Hair follicular keratinocyte (primary cell): ENCODE measurements around a stretch of chr7.

GRCh38 chr7:20784333-20784654 is 2.4 kb downstream of the SP8 start:
- RAMPAGE, long total RNA, result no peak

DNA sequence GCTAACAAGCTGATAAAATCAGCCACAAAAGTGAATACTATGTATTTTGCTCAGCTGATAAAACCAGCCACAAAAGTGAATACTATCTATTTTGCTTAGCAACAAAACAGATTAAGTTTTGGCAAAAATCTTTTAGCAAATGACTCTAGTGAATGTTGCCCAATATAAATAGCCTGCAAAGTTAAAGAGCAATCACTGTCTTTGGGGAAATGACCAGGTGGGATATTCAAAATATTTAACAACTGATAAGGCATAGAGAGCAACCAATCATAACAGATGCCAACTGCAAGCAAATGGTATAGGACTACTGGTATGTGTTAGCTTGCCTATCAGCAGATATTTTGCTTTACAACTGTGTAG is 44.5 kb upstream of the SP4 start:
- RAMPAGE, long total RNA, result no peak

GRCh38 chr7:21426141-21426966 is 1.5 kb upstream of the SP4 start:
- RAMPAGE, long total RNA, result no peak

- RAMPAGE, long total RNA, result no peak
Measured at GRCh38 chr7:21942873-21943810, 2.6 kb downstream of the CDCA7L start.

- RAMPAGE, long total RNA, result no peak
Measured at GRCh38 chr7:21944485-21945027, 1.1 kb downstream of the CDCA7L start.

GRCh38 chr7:22104434-22104820 is 158.7 kb upstream of the CDCA7L start:
- RAMPAGE, long total RNA, result no peak

DNA sequence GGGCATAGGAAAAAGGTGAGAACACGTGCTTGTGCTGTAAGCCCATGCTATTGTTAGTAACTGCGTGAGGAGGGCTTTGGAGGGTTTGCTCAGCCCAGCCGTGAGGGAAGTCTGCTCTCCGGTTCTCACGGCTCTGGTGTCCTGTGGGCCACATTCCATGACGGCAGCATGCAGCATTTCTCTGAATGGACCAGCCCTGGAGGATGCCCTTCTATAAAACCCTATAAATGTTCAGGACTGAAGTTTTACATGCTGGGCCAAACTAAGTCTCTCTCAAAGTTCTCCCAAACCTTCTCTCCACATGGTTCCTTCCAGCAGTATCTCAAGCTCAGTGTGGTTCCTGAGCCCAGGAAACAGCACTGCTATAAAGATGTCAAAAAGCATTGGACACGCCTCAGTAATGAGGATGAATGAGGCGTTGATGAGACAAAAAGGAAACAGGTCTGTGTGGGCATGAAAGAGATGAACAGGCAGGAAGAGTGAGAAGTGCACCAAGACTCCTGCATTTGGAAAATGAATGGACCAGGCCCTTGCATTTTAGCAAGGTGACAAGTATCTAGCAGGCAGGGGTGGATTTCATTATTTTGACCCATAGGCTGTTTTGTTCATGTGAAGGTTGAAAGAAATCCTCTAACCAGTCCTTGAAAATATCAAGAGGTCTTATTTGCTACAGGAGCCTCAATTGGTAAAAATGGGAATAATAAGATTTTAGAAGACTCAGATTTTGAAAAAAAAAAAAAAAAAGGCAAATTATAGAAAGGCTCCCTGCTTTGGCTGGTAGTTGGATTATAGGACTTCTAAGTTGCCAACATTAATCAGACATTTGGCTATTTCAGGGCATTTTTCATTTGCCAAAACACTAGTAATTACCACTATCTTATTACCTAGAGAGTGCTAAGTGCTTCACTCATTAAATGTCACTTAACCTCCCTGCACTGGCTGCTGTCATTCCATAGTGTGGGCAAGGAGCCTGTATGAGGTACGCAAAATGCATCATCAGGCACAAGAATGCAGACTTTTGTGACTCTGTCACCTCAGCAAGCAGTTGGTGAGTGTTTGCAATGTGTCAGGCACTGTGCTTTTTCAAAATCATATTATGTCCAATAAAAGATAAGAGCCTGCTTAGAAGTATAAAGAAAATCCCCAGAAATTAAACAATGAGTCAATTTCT is 175.2 kb upstream of the CDCA7L start:
- RAMPAGE, long total RNA, result no peak

DNA sequence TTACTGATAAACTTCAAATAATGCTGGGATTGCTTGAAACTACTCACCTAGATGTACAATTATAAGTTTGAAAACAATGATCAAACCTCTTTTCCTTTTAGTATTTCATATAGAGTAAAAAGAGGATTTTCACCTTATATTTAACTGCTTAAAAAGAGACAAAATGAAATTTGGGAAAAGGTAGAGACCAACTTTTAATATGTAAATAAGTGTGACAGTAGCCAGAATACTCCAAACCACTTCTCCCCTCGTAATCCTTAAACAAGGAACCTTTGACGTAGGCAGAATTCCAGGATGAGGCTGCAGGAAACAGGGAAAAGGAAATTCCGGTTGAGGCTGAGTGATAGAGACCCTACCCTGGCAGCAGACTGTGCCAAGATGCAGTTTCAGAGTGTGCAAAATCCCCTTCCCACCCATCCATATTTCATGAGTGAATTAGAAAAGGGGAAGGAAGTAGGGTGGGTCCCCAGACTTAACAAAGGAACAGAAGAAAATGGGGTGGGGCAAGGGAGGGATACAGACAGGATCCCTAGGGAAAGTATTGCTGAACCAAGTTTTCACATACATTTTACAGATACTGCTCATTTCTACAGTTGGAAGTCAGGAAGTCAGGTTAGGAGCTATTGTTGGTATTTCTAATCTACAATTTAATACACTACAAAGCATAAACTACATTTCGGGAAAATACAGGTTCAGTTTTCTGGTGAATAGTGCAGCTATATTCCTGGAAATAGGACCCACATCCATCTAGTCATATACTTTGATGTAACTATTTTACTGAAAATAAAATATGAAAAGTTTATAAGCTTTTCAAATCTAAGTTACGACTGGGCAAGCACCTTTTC is 142.9 kb downstream of the RAPGEF5 start:
- RAMPAGE, long total RNA, result no peak

- RAMPAGE, long total RNA, result no peak
Measured at GRCh38 chr7:22301944-22302269, 55.0 kb downstream of the RAPGEF5 start.

DNA sequence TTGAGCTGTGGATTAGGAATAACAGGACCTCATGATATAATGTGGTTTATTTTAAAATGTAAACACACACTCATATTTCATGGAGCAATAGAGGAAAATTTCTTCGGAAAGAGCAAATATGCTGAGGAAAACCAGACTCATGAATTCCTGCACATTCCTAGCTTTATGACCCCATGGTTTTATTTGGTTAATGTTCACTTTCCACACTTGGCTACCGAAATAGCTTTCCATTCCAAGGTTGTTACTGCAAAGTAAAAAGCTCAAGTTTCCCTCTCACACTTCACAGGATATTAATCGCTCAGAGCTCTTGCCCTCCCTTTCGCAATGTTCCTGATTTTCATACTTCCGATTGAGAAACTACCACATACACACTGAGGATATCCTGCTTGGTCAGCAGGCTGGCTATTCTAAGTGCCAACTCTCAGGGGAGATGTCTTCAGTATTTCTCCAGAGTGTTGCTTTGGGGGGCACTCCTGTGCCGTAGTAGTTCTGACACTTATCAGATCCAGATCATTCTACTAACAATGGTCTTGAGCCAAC is 77.5 kb upstream of the STEAP1B start:
- RAMPAGE, long total RNA, result no peak

- RAMPAGE, long total RNA, result no peak
Measured at GRCh38 chr7:22669088-22669446, 57.9 kb upstream of the IL6 start.

DNA sequence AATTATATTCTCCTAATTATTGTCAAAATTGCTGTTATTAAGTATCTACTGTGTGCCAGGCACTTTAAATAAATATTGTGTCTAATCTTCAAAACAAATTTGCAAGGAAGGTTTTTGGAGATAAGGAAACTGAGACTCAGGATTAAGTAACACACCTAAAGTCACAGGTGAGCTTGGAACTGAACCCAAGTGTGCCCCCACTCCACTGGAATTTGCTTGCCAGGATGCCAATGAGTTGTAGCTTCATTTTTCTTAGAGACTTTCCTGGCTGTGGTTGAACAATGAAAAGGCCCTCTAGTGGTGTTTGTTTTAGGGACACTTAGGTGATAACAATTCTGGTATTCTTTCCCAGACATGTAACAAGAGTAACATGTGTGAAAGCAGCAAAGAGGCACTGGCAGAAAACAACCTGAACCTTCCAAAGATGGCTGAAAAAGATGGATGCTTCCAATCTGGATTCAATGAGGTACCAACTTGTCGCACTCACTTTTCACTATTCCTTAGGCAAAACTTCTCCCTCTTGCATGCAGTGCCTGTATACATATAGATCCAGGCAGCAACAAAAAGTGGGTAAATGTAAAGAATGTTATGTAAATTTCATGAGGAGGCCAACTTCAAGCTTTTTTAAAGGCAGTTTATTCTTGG is 1.5 kb downstream of the IL6 start:
- RAMPAGE, long total RNA, result no peak

DNA sequence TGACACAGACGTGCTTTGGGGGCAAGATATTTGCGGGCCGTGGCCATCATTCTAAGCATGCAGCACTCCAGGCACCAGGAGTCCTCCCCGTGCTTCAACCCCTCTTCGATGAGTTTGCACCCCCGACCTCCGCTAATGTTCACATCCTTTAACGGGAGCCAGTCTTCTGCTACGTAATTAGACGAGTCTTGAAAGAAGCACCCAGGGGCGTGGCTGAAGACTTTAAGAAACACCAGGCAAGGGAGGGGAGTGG is 30.9 kb upstream of the TOMM7 start:
- RAMPAGE, long total RNA, result no peak

DNA sequence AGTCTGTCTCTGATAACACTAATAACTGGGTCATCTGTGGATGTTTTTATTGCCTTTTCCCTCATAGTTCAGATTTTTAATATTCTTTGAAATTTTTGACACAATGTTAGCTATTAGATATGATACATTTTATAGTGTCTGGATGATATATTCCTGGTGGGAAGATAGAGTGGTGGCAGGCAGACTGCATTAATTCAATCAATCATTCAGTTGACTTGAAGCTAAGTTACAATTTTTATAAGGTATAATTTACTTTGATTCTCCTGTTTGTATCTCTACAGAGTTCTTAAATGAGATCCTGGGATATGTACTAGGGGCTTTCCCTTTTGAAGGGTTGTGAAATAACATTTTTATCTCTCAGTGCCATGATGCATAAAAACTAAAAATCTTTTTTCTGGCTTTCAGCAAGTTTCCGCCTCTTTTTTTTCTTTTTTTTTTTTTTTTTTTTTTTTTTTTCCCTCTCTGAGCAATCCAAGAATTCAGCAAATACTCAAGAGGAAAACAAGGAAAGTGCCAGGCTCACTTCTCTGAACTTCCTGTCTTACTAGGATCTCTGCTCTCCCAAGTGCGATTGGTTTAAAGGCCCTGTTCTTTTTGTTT is 80.1 kb downstream of the HYCC1 start:
- RAMPAGE, long total RNA, result no peak

GRCh38 chr7:23347565-23348170 is 48.5 kb downstream of the MALSU1 start:
- RAMPAGE, long total RNA, result no peak

GRCh38 chr7:23530826-23531299 is 918 bp downstream of the TRA2A start:
- RAMPAGE, long total RNA, result no peak

DNA sequence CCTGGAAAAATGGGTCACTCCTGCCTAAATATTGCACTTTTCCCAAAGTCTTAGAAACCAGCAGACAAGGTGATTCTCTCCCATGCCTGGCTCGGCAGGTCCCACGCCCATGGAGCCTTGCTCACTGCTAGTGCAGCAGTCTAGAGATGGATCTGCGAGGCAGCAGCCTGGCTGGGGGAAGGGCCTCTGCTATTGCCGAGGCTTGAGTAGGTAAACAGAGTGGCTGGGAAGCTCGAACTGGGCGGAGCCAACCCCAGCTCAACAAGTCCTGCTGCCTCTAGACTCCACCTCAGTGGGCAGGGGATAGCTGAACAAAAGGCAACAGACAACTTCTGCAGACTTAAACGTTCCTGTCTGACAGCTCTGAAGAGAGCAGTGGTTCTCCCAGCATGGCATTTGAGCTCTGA is 134.8 kb downstream of the STK31 start:
- RAMPAGE, long total RNA, result no peak

DNA sequence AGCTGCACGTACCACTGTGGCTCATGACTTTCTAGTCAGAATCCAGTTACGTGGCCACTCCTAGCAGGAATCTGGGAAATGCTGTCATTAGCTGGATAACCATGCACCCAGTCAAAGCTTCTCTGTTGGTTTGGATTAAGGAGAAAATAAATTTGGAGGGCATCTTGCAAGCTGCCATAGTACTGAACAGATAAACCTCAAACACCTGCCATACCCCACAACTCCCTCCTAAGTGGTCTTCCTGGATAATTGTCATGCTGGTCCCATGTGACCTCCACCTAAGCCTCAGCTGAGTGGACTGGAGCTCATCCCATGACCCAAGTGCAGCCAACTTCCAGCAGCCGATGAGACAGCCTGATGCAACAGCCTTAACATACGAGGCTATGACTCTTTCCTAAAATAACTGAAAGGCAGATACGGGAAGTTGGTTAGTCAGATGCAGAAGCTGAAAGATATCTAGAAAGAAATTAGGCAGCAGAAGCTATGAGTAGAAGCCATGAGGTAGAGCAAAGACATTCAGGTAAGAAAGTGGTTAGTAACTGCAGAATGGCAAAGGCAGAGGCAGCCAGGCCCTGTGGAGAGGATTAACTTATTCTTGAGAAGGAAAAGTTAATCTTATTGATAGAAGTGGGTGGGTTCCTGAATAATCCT is 21.6 kb upstream of the GSDME start:
- RAMPAGE, long total RNA, result no peak

GRCh38 chr7:24826107-24826521 is 68.8 kb upstream of the GSDME start:
- RAMPAGE, long total RNA, result no peak

GRCh38 chr7:24922525-24922975 is 57.4 kb downstream of the OSBPL3 start:
- RAMPAGE, long total RNA, result no peak